CMK (cell line): ENCODE results near the genes RGPD6 and ANAPC1.

DNA sequence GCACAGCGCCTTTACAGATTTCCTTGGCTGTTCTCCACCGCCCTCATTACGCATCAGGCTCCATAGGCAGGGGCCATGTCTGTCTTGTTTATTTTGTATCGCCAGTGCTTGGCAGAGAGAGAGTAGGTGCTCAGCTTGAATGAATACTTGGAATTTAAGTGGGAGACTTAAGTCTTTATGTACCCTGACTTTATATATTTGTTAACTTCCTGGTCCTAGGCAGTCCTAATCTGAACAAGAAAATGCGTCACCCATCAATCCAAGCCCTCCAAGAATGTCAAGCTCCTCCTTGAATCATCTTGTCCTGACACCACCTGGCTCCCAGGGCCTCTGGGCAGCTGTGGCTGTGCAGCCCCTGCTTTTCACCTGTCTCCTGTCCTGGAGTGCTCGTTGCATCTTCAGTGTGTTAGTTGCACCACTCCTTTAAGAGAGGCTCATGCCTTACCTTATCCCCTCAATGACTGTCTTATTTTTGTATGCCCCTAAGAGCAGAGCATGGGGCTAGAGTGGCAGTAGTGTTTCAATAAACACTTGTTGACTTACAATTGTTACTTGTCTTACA lies 11.2 kb downstream of the MALL start:
- RRBS, result no CpG with 5 or more reads among the region's 6 CpGs

- RRBS, result no CpG with 5 or more reads among the region's 7 CpGs
Observed at GRCh38 chr2:110120761-110121018, 5.1 kb upstream of the MALL start.

GRCh38 chr2:110577017-110577296 lies at the start of gene RGPD6:
RGPD6 (minus strand) TSS chr2:110577222.
- RRBS, result no CpG with 5 or more reads among the region's 33 CpGs

- RRBS, result no CpG with 5 or more reads among the region's 3 CpGs
Observed at GRCh38 chr2:110780403-110780868, 48.1 kb downstream of the ACOXL start.

GRCh38 chr2:110806076-110806457 lies 73.7 kb downstream of the ACOXL start:
- RRBS, result 32% methylated on average over 5 of the region's 14 CpGs

DNA sequence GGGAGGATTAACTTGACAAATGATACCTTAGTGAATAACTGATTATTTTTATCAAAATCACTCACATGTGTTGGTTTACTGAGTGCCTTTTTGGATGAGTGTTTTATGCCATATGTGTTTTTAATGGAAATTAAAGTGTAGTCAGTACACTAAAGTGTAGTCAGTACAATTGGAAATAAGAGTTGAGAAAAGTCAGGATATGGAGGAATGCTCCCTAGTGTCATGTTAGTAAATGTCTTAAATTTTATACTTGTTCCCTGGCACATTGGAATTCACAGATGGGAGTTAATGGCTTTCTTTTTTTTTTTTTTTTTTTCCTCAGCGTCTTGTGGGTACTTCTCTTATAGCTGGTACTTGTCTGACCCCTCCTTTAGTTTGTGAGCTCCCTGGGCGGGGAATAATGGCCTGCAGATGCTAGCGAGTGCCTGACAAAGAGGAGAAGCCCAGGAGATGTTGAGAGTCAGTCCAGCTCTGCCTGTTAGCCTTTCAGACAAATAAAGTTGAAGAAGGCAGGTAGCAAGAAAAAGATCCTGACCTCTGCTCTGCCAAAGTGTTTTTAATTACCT lies 6.5 kb downstream of the BCL2L11 start:
- RRBS, result no CpG with 5 or more reads among the region's 3 CpGs

GRCh38 chr2:111135730-111136343 lies 15.1 kb downstream of the BCL2L11 start:
- RRBS, result no CpG with 5 or more reads among the region's 11 CpGs

DNA sequence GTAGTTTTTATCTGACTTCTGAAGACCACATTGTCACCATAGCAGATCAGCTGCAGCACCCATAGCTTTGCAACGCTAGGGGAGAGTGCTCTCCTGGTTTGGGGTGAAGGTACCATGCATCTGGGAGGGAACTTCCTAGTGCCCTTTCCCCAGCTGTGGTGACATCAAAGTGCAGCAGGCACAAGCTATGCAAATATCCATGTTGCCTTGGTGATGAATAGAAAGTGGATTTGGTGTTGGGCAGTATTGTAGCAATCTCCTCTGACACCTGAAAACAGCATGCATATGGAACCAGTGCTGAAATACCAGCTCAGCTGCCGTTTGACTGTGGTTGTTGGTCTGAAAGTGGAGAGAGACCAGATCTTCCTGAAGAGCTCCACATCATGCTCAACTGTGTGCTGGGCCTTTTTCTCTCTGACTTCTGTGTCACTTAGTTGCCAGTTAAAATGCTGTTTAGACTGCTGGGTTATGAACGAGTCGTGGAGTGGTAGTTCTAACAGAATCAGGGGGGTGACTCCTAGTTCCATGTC lies 37.1 kb downstream of the BCL2L11 start:
- RRBS, result no CpG with 5 or more reads among the region's 4 CpGs

DNA sequence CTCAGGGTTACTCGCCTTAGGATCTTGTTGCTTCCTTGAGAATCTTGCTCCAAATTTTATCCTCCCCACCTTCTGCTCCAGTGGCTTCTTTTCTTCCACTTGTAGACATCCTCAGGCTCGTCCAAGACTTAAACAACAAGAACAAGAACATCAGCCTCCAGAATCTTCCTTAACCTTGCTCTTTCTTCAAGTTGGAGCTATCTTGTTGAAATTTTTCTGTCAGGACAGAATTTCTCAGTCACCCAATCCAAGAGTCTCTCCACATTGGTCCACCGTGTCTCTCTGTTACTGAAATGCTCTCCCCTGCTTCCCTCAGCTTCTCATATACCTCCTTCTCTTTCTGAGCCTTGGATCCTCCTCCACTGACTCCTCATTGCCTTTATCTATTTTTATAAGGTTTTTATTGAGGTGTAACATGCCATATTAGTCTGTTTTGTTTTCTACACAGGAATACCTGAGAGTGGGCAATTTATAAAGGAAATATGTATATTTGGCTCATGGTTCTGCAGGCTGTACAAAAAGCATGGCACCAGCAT lies 113.0 kb downstream of the BCL2L11 start:
- RRBS, result no CpG with 5 or more reads among the region's 3 CpGs

GRCh38 chr2:111276973-111277309 lies 156.2 kb downstream of the BCL2L11 start:
- RRBS, result no CpG with 5 or more reads among the region's 9 CpGs

GRCh38 chr2:111376835-111377525 lies 256.3 kb downstream of the BCL2L11 start:
- RRBS, result no CpG with 5 or more reads among the region's 11 CpGs

DNA sequence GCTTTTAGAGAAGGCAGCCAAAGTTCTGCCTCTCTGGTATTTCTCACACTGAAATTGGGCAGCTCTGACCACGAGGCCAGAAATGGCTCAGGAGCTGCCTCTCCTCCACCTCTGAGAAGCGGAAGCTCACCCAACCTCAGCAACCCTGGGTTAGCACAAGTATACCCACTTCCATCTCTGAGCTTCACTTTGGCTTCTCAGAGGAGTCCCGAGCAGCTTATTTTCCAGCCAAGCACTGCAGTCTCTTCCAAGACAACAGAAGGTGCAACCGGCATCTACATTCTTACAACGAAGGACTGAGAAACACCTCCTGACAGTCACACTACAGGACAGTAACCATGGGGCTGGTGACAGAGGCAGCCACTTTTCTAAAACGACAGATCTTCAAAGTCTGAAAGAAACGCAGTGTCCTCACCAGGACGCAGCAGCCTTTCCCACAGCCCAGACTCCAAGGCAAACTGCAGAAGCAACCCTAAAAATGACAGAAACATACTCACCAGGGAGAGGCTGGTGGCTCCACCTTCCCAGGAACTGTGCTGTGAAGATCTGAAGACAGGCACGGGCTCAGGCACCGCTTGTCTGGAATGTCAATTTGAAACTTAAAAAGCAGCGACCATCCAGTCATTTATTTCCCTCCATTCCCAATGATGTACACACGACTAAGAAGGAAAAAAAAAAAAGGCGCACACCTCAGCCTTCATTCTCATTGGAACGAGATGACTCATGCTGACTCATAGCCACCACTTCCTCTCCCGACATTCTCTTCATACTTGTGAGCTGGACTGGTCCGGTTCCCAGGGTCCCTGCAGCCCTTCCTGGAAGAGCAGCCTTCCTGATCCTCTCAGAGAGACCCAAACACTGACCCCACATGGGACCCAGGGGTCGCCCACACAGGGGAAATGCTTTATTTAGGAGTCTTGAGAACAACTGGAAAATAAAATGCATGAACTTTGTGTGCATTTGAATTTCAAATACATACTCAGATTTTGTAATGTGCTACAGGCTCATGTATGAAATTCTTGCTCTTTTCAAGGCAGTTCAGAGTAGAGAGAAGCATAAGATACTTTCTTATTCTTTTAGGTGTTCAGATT lies 374.0 kb downstream of the BCL2L11 start:
- RRBS, result no CpG with 5 or more reads among the region's 17 CpGs

DNA sequence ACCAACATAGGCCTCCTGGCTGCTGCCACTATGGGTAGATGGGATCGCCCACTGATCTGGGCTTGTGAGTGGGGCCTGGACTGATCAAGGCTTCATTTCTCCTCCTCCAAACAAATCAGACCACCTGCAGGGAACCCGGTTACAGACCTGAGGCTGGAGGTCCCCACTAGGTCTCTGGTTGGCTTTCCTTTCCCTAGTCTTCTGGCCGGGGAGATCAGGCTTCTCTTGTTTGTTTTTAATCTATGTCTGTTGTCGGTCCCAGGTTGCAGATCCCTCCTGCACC lies 253.3 kb downstream of the ANAPC1 start:
- RRBS, result no CpG with 5 or more reads among the region's 4 CpGs

DNA sequence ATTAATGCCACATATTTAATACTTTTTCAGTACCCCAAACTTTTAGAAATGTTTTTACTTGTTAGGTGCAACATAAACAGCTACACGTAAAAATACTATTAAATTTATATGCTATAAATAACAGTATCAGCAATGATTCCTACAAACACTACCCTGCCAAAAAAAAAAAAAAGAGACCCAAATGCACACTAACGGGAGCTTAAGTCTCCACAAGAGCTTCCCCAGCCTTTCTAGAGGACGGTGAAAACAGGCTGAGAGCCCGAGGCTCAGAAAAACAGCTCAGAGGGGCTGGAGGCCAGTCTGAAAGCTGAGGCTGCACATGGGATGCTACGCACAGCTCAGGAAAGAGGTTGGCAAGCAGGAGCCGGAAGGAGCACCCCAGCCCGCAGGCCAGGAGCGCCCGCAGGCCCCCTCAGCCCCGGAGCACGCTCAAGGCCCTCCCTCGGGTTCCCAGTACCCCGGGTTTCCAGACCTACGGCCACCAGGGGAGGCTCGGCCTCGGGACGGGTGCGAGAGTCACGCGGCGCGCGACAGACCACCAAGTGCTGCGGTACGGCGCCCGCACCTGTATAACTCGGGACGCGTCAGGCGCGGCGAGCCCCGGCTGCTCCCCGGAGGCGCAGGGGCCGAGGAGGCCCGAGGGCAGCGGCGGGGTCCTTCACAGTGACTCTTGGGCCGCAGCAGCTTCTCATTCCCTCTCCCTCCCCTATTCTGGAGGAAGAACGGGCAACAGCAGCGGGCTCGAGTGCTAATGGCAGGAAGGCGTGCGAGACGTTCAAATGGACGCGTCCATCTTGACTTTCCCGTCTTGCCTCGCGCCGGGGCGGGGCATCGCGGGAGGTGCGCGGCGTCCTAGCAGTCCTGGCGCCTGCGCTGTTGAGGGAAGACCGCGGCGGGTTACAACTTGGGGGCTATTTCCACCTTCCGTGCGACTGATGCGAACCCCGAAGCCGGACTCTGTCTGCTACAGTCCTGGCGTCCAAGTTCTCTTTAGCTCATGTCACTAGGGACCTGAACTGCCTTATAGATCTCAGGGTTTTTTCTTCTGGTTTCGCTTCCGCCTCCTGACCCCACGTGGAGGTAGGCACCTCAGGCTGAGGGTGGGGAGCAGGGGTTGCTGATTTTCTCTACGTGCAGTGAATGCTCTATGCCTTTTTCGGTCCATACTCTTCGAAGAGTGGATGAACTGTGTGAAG lies at the start of gene ANAPC1:
Gene ANAPC1 (minus strand): TSS at position 817 of the 1,196 bp plus-strand sequence.
- RRBS, result 2% methylated on average over 18 of the region's 76 CpGs

- RRBS, result no CpG with 5 or more reads among the region's 8 CpGs
Observed at GRCh38 chr2:112009612-112010405, 45.3 kb upstream of the TMEM87B start.

GRCh38 chr2:112091564-112092718 lies 36.9 kb downstream of the TMEM87B start:
- RRBS, result no CpG with 5 or more reads among the region's 7 CpGs

DNA sequence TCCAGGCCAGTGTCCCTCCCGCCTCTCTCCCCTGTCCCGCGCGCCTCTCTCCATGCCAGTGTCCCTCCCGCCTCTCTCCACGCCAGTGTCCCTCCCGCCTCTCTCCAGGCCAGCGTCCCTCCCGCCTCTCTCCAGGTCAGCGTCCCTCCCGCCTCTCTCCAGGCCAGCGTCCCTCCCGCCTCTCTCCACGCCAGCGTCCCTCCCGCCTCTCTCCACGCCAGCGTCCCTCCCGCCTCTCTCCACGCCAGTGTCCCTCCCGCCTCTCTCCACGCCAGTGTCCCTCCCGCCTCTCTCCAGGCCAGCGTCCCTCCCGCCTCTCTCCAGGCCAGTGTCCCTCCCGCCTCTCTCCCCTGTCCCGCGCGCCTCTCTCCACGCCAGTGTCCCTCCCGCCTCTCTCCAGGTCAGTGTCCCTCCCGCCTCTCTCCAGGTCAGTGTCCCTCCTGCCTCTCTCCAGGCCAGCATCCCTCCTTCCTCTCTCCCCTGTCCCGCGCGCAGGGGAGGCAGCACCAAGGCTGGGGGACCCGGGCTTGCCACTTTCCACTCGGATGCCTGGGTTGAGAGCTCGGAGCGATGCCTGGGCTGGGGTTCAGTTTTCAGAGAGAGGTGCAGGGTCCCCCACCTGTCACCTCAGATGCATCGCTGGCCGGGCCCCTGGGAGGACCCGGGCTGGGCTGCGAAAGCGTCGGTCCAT lies 1.8 kb downstream of the FBLN7 start:
- RRBS, result 90% methylated on average over 4 of the region's 45 CpGs

- RRBS, result no CpG with 5 or more reads among the region's 2 CpGs
Observed at GRCh38 chr2:112188465-112188819, 50.3 kb downstream of the FBLN7 start.

GRCh38 chr2:112520599-112521401 lies 21.5 kb upstream of the POLR1B start:
- RRBS, result 97% methylated on average over 2 of the region's 13 CpGs